Epithelial cell of prostate (primary cell): ENCODE results near the gene ZCCHC10.

DNA sequence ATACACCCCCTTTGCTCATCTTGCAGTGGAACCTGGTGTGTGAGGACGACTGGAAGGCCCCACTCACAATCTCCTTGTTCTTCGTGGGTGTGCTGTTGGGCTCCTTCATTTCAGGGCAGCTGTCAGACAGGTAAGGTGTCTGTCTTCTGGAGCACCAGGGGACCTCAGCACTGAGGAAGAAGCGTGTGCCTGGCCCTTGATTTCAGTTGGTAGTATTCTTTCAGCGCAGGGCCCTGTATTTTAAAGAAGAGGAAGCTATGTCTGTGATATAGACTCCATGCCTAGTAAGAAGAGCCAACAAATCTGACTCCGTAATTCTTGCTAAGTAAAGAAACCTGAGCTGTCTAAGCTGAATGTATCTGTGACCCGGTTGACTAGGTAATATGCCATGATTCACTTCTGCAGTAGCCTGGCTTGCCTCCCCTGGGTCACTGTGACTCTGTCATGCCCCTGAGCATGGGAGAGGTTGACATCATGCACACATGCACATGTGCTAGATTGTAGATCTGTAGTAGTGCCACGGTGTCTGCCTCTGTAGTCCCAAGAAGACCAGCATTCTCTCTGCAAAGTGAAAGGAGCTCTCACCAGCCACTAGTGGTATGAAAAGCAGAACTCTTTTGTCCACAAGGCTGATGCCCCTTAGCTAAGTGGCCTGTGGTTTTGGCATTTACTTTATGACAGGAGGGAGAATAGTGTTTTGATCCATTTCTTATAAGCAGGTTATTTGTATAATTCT is 9.0 kb downstream of the SLC22A5 start:
- RRBS = no CpG with 5 or more reads among the region's 7 CpGs

DNA sequence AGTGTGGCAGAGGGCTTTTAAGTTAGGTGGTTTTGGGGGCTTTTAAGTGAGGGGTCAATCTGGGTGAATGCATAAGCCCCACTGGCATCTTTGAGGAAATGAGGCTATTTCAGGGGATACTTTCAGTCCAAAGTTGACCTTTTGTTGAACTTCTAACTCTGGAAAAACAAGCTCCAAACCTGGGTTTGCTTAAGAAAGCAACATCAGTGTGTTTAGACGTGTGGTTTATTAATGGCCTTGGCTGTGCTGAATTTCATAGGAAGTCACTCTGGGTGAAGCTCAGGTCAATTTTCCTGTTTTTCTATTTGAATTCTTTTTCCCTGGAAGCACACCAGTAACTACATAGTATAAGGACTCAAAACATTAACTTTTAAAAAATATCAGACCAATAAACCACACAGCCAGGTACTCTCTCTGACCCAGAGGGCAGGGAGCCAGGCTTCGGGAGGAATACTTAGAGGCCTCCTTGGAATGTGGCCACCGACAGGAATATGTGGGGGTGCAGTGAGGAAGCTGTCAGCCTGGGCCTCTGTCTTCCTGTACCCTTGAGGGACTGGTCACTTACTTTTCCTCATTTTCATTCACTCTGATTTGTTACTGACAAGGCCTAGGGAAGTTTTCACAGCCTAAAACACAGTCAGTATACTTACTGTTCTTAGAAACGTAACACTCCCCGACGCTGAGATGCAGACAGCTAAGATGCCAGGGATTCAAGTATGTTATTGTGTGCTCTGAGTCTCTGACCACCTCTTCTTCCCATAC is 18.8 kb downstream of the SLC22A5 start:
- RRBS = no CpG with 5 or more reads among the region's 6 CpGs

DNA sequence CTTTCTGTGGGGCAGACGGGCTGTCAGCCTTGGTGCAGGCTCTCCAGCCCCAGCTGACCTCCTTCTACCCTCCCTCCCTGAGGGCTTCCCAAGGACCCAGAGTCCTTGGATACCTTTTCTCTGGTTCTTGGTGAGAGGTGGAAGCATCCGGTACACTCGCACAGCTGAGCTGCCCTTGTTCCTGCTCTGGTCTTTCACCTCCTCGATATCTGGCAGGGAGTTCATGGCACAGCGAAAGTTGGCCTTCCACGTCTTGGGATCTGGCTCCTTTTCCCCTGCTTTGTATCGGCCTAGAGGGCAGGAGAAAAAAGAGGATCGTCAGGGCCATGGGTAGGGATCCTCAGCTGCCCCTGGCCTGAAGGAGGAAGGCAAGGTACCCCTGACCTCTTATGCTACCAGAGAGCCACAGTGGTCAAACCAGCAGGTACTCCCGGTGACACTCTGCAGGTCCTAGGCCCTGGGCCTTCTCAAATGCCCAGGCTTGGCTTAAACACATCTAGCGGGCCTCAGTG is 3.7 kb downstream of the IRF1 start:
- RRBS = no CpG with 5 or more reads among the region's 10 CpGs

GRCh38 chr5:132556464-132556679 is 405 bp upstream of the RAD50 start:
- RRBS = no CpG with 5 or more reads among the region's 10 CpGs

DNA sequence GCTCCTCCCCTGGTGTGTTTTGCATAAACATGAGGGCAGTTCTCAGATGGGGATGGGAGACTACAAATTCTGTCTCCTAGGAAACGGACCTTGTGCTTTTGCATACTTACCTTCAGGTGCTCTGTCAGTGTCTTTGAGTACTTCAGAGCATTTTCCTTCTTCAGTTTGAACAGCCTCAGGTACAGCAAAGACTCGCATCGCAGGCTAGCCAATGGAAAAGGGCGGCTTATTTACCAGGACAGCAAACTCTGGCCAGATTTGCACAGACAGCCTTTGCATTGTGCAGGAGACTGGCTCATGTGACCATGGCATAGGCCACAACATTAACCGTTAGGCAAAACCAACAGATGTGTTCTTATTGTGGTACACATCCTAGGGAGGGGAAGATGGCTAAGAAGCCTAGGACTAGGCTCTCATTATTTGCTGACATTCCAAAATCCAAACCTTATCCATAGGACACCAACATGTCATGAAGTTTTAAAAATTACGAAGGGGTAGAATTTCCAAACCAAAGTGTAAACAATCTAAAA is 12.8 kb downstream of the LEAP2 start:
- RRBS = no CpG with 5 or more reads among the region's 6 CpGs

DNA sequence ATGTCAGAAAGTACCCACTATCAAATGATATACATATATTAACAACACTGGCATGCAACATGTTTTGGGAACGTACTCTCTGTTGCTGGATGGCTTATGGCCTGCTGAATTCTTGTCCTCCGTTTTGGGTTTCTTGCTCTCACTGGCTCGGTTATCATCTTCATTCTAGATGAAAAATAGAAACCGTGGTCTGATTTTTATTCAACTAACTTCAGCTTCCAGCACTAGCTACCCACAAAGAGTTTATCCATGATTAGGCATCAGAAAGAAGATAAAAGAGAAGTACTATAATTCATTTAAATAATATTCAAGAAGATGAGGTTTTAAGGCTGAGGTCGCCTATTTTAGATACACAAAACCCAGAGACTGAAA is 19.5 kb downstream of the LEAP2 start:
- RRBS = no CpG with 5 or more reads among the region's 5 CpGs

DNA sequence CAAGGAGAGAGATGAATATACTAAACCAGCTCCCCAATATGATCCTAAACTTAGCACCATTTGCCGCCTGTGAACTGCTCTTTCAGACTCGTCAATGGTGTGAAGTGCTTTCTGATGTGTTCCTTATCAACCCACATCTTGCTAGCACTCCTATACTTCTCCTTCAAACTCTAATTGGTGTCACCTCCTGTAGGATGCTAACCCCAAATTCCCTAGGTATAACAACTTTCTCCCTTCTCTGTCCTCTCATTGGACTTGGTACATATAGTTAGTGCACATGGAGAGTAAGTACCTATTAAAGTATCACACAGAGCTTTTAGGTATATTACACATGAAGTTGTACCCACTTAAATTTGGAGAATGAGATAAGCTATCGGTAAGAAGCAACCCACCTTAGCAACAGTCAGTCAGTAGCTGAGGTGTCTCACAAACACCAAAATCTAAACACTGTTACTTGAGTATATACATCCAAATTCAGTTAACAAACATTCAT is 36.8 kb downstream of the LEAP2 start:
- RRBS = no CpG with 5 or more reads among the region's 3 CpGs

DNA sequence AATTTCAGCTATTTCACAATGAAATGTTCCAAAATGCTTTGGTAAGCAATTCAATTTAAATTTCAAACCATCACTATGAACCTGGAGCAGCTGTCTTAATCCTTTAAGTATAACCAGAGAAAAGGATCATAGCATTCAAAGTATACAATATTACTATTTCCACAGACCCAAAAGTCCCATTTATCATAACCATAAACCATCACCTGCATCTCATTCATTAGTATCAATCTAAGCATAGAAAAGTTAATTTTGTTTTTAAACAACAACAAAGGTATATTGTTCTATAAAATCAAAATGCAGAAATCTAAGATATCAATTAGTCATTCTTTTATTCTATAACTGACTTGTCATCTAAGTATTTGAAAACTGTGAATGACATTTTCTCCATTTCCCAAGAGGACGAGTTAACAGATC is 29.9 kb downstream of the AFF4 start:
- RRBS = no CpG with 5 or more reads among the region's 1 CpG

DNA sequence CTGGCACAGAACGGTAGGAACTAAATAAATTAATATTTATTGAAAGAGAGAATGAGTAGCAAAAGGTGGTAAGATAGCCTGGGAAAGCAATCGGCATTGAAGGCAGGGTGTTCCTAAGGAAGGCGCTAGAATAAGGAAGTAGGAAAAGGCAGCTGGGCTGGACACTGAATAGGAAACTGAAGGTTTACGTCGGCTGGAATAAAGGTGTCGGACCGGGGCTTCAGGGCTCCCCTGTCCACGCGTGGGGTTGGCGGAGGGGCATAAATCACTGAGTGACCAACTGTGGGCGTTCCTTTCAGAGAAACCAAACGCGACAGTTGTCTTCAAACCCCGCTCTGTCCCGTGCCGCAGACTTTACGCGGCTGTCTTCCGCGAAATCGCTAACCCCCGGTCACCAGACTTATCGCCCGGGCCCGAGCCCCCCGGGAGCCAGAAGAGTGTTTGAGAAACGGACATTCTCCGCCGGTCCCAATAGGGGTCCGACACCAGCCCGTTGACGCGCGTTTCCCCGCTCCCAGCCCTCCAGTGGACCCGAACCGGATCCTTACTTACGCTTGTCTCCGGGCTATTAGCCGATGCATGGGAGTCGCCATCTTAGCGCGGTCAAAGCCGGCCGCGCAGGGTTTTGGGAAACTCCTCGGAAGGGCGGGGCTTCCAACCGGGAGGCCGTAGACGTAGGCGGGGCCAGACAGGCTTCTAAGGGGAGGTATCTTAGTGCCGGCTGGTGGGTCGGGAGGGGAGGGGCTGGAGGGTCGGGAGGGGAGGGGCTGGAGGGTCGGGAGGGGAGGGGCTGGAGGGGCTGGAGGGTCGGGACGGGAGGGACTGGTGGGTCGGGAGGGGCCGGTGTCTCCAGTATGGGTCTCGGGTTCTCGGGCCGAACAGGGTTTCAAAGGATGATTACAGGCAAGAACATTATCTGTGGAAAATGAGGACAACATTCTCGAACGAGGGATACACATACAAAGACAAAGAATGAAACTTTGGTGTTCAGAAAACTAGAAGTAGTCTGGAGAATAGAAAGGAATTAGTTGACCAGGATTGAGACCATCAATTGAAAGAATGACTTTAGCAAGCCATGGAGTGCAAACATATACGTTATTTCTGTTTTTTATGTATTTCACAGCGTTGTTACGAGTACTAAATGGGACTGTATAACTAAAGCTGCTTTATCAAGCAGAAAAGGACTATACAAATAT is at the start of gene ZCCHC10:
Gene ZCCHC10 (minus strand): TSS at position 605 of the 1,196 bp plus-strand sequence.
- RRBS = 2% methylated on average over 17 of the region's 68 CpGs

- RRBS = no CpG with 5 or more reads among the region's 8 CpGs
Measured at GRCh38 chr5:133285576-133286190, 233.9 kb downstream of the HSPA4 start.

DNA sequence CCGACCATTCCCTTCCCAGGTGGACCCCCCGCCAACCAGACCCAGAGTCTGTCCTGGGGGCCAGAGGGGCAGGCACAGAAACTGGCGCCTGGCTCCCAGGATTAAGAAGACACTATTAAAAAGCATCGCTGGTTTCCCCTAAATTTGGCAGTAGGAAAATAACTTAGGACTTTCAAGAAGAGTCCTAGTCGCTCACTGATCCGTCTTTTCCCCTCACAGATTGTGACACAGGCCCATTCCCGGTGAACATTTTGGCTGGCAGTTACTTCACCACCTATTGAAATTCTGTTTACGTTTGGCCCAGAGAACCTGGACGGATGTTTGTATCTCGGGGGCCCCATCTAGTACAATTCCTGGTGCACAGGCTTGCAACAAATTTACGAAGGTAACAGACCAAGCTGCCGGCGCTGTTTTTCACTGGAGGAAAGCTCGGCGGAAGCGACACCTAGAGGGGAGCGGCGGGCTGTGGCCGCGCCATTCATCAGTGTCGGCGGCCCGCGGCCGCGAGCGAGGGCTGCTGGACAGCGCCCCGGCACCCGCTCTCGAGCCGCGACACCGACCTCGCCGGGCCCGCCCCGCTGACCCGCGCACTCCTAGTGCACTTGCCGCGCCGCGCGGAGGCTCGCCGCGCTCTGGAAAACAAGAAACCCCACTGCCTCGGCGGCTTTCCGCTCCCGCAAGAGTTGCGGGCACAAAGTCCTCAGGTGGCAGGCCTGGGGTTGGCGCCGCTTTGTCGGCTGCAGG is 1.5 kb downstream of the FSTL4 start:
- RRBS = 2% methylated on average over 8 of the region's 56 CpGs

- RRBS = no CpG with 5 or more reads among the region's 6 CpGs
Measured at GRCh38 chr5:133819045-133819559, 149.3 kb downstream of the C5orf15 start.

DNA sequence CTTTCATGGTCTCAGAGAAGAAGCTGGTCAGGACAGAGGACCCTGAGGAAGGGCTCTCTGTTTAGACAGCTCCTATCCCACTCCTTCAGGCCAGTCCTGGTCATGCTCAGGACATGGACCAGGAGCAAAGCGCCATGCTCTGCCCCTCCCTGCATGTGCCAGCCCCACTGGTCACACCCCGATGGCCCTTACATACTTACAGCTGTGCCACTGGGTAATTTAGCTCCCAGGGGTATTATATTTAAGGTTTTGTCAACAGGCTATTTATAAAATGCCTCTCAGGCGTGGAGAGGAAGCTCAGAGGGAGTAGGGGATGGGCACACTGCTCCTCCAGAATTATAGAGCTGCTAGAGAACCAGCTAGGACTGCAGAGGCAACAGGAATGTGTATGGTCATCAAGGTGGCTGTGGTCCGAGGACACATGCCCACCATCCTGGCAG is 33.3 kb downstream of the C5orf15 start:
- RRBS = no CpG with 5 or more reads among the region's 4 CpGs

DNA sequence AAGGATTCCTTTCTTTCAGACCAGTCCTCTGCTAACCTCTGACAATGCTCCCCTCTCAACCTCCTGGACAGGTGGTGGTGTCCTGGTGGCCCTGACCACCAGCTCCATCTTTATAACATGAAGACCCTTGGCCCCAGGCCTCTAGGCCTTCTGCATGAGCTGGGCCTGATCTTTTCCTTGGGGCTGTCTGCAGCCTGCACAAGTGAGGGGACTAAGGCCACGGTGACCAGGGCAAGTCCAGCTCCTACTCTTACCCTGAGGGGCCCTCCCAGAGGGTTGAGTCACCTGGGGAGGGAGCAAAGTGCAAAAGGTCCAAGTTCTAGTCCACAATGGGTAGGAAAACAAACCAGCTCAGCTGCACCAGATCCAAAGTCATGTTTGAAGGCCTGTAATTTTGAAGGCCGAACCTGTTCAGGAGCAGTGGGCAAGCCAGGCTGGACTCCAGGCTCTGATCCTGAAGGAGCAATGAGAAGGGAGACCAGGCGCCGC is 15.9 kb upstream of the TCF7 start:
- RRBS = no CpG with 5 or more reads among the region's 4 CpGs

- RRBS = no CpG with 5 or more reads among the region's 12 CpGs
Measured at GRCh38 chr5:134099893-134100890, 14.3 kb upstream of the TCF7 start.

GRCh38 chr5:134115093-134116049 is 890 bp downstream of the TCF7 start:
- RRBS = 1% methylated on average over 41 of the region's 82 CpGs

DNA sequence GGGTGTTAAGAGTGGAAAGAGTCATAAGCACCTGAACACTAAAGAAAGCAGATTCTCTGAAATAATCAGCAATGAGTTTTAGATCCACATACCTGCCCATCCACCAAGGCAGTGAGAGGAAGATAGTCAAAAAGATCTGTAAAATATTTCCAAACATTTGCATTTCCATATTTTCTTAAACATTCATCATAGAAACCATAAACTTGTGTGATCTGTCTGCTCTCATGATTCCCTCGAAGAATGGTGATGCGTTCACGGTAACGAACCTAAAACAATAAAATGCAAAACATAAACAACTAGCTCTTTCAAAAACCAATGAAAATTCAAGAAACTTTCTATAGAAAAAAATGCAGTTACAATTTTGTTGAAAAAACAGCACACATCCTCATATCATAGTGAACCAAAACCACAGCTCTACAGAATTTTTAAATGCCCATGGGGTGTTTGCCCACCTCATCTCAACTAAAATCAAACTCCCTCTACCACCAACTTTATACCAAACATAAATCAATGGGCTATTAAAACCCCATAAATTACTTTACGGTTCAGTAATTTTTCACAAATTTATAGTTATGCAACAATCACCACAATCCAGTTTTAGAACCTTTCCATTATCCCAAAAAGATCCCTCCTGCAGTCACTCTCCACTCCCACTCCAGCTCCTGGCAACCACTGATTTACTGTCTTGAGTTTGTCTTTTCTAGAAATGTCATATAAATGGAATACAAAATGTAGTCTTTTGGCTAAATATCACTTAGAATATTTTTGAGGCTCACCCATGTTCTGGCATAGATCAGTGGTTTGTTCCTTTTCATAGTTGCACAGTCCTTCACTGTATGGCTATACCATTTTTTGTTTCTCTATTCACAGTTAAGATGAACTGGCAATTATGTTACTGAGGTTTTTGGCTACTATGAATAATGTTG is 23.9 kb downstream of the PPP2CA start:
- RRBS = no CpG with 5 or more reads among the region's 5 CpGs

GRCh38 chr5:134241963-134242535 is 16.2 kb upstream of the PPP2CA start:
- RRBS = no CpG with 5 or more reads among the region's 4 CpGs

GRCh38 chr5:134246782-134247350 is 21.0 kb upstream of the PPP2CA start:
- RRBS = no CpG with 5 or more reads among the region's 5 CpGs

DNA sequence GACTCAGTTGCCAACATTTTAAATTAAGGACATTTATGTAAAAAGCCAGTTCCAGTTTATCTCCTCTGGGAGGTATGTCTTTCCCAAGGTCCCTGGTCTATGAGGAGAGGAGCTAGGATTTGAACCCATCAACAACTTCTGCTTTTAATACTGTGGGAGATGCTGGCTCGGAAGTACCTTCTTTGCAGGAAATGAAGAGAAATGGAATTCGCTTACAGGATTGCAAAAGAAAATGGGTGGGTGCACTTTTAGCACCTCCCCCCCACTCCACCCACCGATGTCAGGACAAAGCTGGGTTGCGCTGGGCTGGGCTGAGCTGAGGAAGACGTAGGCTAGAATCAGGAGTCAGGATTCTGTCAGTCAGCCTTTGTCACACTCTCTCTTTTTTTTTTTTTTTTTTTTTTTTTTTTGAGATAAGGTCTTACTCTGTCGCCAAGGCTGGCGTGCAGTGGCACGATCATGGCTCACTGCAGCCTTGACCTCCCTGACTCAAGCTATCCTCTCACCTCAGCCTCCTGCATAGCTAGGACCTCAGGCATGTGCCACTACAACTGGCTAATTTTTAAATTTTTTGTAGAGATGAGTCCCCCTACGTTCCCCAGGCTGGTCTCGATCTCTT is 8.0 kb downstream of the JADE2 start:
- RRBS = no CpG with 5 or more reads among the region's 10 CpGs